ENCODE measurements around a stretch of chr7.

DNA sequence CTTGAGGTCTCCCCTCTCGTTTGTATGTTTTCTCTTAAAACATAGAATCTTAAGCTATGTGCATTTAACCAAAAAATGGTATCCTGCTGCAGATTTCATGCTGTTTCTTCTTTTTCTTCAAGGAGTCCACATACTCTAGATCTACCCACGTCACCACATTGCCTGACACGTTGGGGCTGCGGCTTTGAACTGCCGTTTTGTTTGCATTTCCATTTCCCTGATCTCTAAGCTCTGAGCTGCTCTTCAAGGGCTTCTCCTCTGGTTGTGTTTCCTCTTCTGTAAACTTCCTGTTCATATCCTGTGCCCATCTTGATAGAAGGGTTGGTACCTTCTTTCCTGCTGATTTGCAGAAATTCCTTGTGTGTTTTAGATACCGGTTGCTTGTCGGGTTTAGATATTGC lies 98.8 kb upstream of the PDGFA start:
- PRO-cap = bidirectional peak, plus-strand start at position 212 of the sequence, minus-strand start at position 172 of the sequence

DNA sequence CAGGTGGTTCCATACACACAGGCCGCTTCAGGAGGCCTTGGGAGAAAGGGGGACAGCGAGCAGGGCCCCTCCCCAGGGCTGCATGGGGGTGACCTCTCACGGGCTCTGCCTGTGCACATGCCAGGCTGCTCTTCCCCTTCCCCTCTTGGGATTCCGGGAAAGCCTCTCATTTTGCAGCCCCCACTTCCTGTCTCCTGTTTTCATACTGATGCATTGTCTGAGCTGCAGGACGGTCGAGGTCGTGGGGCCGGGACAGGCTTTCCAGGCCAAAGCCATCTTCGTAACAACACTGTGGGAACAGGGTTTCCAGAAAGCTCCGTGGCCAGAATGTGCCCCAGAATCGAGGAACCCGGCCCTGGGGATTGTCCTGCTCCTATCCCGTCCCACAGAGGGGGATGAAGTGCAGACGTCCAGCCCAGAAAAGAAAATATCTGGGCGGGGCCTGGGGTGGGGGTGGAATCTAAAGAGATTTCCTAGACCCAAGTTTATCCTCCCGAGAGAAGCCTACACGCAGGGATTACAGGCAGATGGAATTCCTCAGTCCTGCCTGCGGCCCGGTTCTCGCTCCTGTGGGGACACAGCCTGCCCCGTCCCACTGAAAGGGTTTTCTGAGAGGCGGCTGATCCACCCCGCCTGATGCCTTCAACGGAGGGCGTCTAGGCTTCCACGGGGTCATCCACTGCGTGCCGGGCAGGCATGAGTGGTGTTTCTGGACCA lies 29.5 kb upstream of the DNAAF5 start:
- PRO-cap = no peak

GRCh38 chr7:729552-730394 lies 2.7 kb upstream of the PRKAR1B start:
- PRO-cap = no peak

DNA sequence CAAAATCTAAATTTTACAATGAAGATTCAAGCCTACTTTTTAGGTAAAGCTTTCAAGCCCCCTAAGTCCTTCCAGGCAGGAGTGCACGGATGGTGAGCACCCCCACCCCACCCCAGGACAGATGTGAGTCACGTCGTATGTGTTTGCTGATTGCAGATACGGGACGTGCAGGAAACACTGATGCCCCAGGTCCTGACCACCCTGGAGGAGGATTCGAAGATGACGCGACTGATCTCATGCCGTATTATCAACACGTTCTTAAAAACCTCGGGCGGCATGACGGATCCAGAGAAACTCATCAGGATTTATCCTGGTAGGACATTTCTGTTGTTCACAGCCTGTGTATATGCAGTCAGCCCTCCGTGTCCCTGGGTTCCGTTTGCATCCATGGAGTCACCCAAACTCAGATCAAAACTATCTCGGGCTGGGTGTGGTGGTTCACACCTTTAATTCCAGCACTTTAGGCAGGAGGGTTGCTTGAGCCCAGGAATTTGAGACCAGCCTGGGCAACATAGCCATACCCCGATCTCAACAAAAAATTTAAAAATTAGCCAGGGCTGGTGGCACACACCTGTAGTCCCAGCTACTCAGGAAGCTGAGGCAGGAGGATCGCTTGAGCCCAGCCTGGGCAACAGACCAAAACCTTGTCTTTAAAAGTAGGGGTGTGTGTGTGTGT lies 47.9 kb upstream of the PRKAR1B start:
- PRO-cap = no peak

- PRO-cap = no peak
These were observed 10.6 kb upstream of the SUN1 start for GRCh38 chr7:821486-822351.

- PRO-cap = no peak
These were observed 20.1 kb upstream of the GET4 start for GRCh38 chr7:856211-856743.

DNA sequence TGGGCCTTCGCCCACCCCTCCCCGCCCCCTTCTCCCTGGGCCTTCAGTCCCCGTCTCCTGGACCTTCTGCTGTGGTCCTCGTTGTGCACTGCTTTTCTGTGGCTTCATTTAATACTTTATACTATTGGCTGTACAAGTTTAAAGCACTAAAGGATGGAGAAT lies 9.7 kb upstream of the GET4 start:
- PRO-cap = no peak

DNA sequence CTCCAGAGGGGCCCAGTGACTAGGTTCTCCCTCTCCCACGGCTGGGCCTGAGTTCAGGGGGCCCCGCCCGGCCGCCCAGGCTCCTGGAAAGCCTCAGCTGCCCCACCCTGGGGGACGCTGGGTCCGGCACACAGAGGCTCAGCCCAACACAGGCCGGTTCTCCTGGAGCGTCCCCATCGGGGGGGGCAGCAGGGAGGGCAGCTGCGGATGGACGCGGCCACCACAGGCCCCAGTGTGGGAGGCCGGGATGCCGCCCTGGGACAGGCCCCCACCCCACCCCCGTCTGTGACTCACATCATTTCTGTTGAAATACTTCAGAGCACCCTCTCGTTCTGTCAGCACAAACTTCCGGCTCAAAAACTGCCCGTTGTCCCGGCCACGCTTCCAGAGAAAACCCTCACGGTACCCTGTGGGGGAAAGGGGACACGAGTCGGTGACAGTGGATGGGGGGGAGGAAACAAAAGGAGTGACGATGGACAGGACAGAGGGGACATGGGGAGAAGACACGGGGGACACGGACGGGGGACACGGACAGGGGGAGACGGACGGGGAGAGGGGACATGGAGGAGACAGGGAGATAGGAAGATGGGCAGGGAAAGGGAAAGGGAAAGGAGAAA lies 28.5 kb downstream of the GET4 start:
- PRO-cap = no peak

DNA sequence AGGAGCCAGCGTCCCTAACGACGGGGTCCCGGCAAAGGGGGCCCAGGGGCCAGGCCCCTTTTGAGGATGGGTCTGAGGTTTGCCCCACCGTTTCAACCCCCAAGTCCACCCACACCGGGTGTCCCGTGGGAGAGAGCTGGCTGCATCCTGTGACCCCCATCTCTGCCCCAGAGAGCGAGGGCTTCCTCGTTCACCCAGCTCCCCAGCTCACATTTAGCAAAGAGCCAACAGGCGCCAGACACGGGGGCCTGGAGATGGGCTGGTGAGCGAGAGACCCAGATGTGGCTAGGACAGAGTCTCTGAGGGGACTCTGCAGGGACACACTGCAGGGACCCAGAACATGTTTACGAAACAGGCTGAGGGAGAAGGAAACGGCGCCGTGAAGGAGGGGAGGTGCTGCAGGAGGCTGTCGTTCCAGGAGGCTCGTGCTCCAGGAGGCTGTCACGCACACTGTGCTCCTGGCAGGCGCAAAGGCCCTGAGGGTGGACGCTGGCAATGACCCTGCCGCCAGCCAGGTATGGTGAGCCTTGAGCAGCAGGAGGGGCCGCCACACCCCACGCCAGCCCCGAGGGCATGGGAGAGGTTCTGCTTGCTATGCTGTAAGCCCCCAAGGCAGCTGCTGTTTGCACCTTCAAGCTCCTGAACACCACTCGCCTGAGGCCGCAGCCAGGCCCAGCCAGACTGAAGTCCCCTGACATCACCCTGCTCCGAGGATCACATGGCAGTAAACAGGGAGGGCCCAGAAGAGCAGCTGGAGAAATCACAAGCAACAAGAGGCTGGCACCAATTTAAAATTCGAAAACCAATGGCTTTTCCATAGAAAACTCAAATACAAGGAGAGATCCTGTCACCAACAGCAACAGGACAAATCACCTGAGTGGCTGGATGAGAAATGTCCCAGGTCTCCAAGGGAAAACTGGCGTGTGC lies 27.4 kb downstream of the ADAP1 start:
- PRO-cap = unidirectional peak, minus-strand start at position 641 of the sequence; unidirectional peak, minus-strand start at position 689 of the sequence

DNA sequence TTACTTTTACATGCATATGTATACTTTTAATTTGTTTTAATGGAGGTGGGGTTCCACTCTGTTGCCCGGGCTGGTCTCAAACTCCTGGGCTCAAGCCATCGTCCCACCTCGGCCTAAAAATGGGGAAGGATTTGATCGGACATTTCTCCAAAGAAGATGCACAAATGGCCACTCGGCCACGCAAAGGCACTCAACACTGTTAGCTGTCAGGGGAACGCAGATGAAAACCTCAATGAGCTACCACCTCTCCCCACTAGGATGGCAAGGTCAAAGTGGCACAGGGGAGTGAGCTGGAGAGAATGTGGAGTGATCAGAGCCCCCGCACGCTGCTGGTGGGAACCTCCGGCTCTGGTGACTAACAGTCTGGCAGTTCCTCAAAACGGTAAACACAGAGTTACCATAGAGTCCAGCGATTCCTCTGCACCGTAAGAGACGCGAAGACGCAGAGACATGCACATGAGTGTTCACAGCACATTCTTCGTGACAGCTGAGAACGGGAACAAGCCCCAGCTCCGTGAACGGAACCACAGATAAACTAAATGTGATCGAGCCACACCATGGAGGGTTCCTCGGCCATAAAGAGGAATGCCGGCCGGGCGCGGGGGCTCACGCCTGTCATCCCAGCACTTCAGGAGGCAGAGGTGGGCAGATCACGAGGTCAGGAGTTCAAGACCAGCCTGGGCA lies 25.9 kb downstream of the ADAP1 start:
- PRO-cap = no peak

GRCh38 chr7:1059318-1059893 lies 15.1 kb downstream of the GPR146 start:
- PRO-cap = no peak

DNA sequence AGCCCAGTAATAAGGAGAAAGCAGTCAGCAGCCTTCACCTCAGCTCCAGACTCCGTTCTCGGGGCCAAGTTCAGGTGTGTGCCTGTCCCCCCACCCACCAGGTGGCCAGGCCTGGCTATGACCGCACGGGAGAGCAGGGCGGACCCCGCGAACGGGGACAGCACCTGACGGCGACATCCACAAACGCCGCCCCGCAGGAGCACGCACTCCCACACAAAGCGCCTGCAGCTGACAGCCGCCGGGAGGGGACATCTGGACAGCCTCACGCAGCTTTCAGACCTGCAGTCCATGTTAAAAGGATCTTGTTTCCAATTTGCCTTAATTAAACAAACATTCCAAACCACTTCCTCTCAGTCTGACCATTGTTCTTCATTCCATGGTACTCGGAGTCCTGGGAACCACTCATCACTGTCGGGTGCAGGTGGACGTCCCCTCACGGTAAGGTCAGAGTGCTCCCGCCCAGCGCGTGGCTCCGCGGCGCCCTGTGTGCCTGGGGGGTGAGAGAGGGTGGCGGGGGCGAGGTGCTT lies 6.0 kb upstream of the GPER1 start:
- PRO-cap = no peak

GRCh38 chr7:1086589-1087459 lies 1.1 kb upstream of the GPER1 start:
- PRO-cap = no peak

GRCh38 chr7:1104605-1105260 lies 16.8 kb downstream of the GPER1 start:
- PRO-cap = no peak

GRCh38 chr7:1171746-1171945 lies 11.7 kb upstream of the ZFAND2A start:
- PRO-cap = no peak

DNA sequence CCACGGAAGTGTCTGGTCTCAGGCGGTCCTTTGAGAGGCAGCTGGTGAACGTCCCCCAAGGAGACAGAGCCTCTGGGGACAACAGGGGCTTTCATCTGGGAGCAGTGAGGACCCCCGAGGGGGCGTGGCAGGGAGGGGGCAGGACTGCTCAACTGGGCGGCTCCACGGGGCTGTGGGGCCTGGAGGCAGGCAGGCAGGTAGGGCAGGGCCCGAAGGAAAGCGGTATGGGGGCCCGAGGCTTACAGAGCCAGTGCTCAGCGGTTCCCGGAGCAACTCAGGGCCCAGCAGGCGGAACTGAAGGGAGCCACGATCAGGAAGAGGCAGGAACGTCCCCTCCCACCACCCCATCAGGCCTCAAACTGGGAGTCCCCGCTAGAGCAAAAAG lies 21.4 kb upstream of the ZFAND2A start:
- PRO-cap = no peak

- PRO-cap = no peak
These were observed 32.3 kb upstream of the ZFAND2A start for GRCh38 chr7:1192180-1192843.

DNA sequence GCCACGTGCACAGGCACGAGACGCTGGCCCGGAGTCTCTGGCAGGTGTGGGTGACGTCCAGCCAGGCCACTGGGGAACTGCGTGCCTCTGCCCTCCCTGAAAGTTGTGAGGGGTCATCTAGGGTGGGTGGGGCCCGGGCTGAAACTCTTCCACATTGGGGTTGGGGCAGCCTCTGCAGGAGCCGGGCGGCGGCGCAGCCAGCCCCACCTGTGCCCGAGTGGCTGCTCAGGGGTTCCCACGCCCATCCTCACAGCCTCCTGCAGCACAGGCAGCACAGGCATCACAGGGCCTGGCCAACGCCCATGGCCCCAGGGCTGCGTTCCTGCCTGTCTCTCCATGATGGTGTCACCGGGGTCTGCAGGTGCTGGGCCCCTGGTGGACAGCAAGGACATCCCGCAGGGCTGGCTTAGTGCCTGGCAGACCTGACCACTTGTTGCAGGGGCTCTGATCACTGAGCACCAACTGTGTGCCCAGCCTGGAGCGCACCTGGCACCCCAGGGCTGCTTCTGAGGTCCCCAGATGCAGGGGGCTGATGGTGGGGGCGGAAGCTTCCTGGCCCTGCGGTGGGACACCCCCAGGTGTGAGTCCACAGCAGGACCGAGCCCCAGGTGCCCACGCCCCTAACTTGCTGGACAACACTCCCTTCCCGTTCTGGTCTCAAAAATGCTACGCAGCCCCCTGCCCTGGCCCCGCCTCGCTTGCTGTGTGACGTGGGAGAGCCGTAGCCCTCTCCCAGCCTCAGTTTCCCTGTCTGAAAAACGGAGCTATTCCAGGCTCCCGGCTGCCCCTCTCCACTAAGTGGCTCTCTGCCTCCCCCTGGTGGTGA lies 27.2 kb downstream of the MICALL2 start:
- PRO-cap = no peak

GRCh38 chr7:1447008-1447445 lies 12.2 kb downstream of the MICALL2 start:
- PRO-cap = no peak

GRCh38 chr7:1447446-1448494 lies 11.5 kb downstream of the MICALL2 start:
- PRO-cap = no peak

Measured in duodenum (tissue), 1 donor.